Pericardium fibroblast (primary cell): ENCODE data around the gene KSR2.

GRCh38 chr12:116558810-116559312, 320 bp upstream of the MAP1LC3B2 start:
- RAMPAGE, long total RNA = no peak

- RAMPAGE, long total RNA = no peak
Observed at GRCh38 chr12:116687770-116688325, 50.0 kb downstream of the SPRING1 start.

DNA sequence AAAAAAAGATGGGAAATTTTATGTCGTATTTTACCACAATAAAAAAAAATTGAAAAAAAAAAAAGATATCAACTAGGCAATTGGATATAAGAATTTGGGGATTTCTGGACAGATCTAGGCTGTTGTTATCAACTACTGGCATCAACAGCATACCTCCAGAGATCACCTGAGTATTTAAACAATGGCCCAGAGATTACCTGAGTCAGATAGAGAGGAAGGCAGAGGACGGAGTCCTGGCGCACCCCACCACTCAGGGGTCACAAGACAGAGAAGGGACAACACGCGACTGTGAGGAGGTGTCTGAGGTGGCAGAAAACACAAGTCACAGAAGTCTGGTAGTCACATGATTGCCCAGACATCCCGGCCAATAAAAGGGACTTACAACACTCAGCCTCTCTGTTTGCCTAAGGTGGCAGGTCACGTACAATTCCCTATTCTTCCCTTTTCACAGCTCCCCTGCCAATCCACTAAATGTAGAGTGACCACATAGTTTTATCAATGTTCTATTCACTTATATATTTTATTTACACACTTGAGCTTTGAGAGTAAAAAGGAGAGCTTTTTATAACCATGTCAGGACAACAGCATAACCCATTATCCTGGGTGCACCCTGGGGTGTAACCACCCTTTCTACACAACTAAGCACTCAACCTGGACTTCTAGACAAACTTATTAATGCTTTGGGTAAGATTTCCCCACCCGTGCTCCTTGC, 1.7 kb downstream of the SPRING1 start:
- RAMPAGE, long total RNA = no peak

DNA sequence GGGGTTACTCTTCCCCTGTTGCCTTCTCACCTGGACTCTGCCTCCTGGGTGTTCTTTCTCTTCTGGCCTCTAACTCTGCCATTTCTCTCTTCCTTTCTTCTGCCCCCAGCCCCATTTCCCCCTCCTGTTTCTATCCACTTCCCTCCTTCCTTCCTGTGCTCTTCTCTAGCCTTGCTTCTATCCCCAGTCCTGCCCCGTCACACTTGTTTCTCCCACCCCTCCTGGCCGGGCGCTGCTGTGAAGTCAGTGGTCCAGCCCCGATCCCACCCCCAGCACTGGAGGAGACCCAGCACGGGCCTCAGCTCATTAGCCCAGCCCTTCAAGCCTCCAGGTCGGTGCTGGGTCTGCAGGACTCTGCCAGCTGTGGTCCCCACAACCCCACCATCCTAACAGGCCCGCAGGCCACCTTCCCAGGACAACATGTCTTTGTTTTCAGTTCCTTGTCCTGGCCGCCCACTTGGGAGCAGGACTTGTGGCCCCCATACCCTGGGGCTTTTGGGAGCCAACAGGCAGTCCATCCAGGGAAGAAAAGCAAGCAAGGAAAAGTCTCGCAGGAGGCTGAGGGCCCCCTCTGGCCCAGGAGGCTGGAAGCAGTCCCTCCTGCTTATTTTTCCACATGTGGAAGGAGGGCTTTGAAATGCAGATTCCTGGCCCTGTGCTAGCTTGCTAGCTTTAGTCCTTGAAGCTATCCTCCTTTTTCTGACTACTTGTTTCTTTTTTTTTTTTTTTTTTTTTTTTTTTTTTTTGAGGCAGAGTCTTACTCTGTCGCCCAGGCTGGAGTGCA, 60.0 kb downstream of the HRK start:
- RAMPAGE, long total RNA = no peak

DNA sequence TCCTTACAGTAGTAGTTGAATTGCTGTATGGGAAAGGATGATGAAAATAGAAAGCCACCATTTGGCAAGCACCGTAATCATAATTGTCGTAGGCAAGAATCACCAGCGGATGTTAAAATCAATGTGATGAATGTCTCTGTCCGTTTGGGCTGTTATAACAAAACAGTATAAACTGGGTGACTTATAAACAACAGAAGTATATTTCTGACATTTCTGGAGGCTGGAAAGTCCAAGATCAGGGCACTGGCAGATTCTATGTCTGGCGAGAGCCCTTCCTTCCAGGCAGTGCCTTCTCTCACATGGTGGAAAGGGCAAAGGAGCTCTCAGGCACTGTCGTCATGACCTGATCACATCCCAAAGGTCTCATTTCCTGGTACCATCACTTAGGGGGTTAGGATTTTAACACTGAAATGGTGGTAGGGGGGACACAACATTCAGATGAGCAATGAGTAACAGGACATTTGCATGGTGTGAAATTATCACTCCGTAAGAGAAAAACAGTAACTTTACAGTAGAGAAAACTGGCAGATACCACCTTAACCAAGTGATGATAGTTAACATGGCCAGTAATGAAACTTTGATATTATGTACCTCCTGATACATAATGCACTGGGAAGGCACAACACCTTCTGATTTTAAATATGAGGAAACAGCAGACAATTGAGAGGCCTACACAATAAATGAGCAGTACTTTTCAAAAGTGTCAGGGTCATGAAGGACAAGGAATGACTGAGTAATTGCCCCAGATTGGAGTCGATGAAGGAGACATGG, 64.5 kb downstream of the FBXW8 start:
- RAMPAGE, long total RNA = no peak

DNA sequence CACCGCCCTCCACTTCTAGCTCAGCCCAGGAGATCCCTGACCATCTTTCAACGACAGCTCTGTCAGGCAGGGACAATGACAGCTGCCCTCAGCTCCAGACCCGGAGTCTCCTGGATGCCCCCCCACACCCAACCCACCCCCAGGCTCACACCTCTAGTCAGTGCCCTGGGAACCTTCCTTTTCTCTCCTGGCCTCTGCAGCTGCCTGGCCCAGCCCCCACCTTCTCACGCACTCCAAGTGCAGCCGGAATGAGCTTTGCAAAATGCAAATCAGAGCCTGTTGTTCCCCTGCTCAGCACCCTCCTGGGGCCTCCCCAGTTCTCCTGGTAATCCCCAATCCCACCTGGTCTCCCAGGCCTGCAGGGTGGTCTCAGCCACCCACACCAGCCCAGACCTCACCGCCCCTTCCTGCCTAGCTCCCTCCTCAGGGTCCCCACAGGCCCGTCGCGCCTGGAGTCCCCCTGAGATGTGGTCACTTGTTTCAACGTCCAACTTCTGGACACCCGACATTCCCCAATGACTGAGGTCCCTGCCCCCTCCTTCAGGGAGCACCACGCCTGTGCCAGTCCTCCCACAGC, 46.5 kb downstream of the TESC start:
- RAMPAGE, long total RNA = no peak

DNA sequence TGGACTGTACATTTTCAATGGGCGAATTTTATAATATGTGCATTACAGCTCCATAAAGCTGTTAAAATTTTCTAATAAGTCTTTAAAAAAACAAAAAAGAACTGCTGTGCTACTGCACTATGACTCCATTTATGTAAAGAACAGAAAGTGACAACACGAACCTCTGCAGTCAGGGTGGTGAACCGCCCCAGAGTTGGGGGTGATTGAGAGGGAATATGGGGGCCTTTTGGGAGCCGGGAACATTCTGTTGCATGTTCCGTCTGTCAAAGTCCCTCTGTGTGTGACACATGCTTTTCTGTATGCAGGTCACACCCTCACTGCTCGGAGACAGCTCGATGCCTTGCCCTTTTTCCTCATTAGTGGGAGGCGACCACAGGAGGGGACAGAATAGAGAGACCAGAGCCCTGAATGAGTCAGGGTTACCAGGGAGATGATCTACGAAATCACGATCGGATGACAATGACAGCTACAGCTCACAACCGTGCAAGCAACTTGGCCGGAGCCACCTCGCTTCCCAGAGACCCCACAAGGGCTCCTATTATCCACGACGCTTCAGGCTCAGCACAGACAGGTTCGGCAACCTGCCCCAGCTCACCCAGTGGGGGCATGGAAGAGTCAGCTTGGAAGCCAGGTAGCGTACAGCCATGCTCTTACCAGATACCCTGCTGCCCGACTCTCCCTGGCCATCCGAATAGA, 39.0 kb downstream of the TESC start:
- RAMPAGE, long total RNA = no peak

GRCh38 chr12:117968742-117969832, at the start of gene KSR2:
TSS of gene KSR2 (minus strand) at chr12:117968990.
- RAMPAGE, long total RNA = no peak

DNA sequence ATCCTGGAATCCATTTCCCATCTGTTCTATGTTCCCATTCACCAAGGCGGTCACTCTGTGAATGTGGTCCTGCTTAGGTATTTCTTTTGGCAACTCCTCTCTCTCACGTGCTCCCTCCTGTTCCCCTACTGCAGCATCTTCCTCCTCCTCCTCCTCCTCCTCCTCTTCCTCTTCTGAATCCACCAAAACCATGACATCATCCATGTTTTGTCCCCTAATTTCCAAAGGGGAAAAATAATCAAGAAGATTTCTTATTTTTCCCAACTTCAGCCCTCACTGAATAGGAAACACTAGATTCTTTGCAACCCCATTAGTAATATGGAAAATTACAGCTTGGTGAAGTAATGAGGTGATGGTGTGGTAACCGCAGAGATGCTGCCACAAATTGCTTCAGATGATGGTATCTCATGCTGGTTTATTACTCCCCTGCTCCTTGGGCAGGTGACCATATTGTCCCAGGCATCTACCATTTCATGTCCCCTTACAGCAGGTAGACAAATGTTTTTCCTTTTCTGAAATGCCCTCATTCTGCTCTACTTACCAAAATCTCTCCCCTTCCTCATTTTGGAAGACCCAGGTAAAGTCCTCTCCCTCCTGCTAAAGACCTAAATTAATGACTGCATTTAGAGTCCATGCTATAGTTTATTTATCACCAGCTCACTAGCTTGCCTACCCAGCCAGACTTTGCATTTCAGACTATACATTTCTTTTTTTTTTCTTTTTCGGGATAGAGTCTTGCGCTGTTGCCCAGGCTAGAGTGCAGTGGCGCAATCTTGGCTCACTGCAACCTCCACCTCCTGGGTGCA, 7.6 kb upstream of the WSB2 start:
- RAMPAGE, long total RNA = no peak

DNA sequence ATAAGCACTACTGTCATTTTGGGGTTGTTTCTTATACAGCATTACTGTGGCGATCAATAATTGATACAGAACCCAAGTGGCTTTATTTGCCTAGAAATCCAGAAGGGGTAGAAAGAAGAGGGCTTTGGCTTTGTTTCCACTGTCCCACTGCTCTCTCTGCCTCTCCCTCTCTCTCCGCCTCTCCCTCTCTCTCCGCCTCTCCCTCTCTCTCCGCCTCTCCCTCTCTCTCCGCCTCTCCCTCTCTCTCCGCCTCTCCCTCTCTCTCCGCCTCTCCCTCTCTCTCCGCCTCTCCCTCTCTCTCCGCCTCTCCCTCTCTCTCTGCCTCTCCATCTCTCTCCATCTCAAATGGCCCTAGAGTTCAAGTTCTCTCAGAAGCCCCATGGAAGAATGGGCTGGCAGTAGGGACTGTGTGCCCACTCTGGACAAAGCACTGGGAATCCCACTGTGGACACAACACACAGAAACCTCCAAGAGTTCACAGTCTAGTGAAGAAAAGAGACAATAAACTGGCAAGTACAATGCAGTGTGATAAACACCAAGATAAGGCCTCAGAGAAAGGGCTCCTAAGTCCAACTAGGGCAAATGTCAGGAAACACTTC, 5.6 kb downstream of the VSIG10 start:
- RAMPAGE, long total RNA = no peak

GRCh38 chr12:118190342-118190707, 54.4 kb downstream of the PEBP1 start:
- RAMPAGE, long total RNA = no peak

GRCh38 chr12:118357149-118358124, 15.3 kb downstream of the TAOK3 start:
- RAMPAGE, long total RNA = no peak

- RAMPAGE, long total RNA = no peak
Observed at GRCh38 chr12:118358897-118359449, 13.7 kb downstream of the TAOK3 start.

- RAMPAGE, long total RNA = no peak
Observed at GRCh38 chr12:118373433-118373997, 808 bp upstream of the TAOK3 start.

GRCh38 chr12:119008523-119009603, 27.5 kb downstream of the SRRM4 start:
- RAMPAGE, long total RNA = no peak

DNA sequence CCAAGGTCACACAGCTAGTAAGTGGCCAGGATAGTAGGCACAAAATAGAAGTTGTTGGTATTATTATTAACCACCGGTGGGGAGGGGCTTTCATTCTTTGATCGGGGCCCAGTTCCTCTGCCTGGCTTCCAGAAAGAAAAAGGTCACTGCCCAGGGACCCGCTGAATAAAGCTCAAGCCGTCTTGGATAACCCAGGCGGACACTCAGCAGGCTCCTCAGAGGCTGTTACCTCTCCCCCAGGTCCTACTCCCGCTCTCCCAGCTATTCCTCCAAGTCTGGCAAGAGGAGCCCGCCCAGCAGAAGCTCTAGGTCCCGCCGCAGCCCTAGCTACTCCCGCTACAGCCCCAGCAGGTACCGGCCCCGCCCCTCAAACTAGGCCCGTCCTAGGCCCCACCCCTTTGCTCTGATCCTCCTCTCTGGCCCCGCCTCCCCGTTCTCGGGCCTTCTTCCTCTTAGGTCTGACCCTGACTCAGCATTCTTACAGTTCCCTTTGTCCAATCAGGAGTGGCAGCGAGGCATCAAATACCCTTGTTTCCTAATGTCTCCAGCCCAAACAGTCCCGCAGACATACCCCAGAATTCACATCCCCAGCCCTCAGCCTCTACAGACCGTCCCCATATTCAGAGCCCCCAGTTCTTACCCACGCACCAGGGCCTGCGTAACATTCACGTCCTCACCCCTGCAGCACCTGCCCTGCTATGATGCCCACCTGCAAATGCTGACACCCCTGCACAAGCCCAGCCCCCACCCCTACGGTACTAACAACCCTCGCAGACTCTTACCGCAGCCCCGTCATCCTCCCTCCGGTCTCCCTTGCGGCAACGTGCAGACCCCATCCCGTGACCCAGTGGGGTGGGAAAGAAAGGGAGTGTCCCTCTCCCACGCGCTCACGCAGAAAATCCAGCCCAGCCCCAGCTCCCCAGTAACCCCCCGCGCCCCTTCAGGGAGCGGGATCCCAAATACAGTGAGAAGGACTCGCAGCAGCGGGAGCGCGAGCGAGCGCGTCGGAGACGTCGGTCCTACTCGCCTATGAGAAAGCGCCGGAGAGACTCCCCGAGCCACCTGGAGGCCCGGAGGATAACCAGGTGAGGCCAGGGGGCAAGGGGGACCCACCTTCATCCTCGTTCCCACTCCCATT, 25.1 kb upstream of the HSPB8 start:
- RAMPAGE, long total RNA = no peak

DNA sequence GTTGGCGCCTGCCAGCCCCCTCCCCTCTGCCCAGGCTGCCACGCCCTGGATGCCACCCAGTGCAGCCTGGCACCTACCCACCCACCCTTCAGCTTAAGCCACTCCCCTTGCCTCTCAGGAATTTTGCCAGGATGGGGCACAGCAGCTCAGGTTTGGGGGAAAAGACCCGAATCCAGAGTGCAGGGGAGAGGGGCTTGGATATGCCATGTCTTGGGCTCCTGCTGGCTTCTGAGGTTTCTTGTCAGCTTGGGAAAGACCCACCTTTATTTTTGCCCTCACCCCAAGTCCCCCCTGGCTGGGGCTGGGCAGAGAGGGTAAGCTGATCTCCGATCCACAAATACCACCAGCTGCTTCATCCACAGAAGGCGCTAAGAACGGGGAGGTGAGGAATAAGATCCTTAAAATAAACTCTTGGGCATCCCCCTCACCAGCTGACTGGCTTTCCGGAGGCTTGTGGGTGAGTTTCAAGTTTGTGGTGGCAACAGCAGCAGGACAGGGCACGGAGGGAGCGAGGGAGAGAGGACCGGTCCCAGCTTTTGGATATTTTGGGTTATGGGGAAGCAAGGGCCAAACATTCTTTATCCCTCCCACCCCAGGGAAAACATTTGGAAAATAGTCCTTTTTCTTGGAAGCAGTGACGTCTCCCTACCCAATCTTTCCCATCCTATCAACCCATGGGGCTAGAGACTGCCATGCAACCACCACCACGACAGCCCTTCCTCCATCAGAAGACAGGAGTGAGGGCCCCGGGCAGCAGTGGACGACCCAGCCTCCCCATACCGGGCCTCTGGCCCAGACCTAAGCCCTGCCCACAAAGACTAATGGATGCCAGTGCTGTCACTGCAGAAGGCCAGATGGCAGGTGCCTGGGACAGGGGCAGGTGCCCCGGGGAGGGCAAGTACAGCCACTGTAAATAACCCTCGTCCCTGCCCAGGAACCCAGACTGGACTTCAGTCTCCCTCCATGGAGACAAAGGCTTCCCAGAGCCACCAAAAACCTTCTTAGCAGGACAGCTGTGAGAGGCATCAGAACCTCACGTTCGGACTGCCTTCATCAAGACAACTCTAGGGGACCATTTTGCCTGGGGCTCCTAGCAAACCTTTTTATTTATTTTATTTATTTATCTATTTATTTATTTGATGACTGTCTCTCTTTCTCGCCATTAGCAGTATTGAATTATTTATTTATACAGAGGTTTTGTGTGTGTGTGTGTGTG, 20.6 kb upstream of the HSPB8 start:
- RAMPAGE, long total RNA = no peak

- RAMPAGE, long total RNA = no peak
Observed at GRCh38 chr12:119179234-119179936, 654 bp downstream of the HSPB8 start.

DNA sequence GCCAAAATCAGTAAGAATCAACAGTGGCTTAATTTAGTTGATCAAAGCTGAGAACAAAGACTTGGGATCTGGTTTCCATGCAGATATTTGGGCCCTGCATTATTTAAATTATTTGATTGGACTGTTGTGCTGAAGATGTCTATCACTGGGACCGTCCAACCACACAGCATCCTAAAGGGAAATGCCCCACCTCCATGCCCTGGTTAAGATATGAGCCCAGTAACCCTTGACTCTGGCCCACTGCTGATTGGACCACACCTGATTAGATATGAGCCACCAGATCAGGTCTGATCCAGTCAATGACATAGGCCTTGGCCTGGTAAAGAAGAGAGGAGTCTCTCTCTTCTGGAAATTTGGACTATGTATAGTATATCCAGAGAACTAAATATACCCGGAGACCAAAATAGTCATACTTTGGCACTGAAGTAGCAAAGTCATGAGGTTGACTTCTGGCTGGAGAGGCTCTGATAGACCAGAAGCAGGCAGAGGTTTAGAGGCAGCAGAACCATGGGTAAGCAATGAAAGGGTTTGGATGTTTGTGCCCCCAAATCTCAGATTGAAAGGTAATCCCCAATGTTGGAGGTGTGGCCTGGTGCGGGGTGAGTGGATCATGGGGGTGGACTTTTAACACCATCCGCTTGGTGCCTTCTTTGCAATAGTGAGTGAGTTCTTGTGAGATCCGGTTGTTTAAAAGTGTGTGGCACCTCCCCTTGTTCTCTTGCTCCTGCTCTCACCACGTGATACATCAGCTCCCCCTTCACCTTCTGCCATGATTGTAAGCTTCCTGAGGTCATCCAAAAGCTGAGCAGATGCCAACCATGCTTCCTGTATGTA, 68.4 kb downstream of the HSPB8 start:
- RAMPAGE, long total RNA = no peak

- RAMPAGE, long total RNA = no peak
Observed at GRCh38 chr12:119365534-119366111, 31.1 kb downstream of the CCDC60 start.